GM19239 (cell line): Measurements from ENCODE around the genes SARDH and BRD3.

GRCh38 chr9:133585906-133586418, 23.2 kb downstream of the FAM163B start:
- RRBS: 2% methylated on average over 3 of the region's 21 CpGs

GRCh38 chr9:133703450-133704061, 34.6 kb downstream of the SARDH start:
- RRBS: no CpG with 5 or more reads among the region's 13 CpGs

DNA sequence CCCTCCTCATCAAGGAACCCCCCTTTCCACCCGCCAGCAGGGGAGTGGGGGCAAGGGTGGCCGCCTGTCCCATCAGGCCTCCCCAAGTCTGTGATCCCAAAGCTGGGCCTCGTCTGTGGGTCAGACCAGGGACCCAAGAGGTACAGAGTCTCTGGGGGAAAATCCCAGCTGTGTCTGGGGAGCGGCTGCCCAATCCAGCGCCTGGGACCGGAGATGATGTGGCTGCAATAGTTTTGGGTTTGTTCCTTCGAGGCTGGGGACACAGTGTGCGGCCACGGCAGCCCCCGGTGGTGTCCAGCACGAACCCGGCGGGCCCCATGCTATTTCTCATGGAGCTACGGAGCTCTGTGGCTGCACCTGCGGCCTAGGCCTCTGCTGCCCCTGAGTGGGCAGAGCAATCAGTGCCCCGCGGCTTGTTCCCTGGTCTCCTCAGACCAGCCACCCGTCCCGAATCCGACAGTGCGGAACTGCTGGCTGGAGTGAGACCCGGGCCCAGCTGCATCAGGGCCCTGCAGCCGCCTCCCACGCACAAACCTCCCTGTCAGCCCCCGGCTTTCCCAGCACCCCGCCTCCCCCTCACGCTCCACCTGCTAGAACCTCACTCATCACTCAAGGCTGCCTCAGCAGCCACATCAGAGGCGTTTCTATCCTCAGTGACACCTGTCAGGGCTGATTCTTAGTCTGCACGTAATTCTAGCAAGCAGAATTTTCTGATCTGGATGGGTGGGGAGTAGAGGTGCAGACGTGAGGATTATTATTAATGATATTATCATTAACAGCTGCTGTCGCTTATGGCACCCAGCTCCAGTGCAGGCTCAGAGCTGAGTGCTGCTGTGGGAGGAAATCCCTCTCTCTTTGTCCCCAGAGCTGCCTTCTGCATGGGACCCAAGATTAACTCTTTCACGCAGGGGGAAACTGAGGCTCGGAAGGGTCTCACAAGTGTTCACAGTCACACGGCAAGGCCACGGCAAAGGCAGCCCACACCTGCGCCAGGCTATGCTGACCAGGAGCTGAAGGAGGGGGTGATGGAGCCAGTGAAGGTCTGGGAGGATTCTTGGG, 28.9 kb downstream of the SARDH start:
- RRBS: 38% methylated on average over 8 of the region's 36 CpGs

- RRBS: no CpG with 5 or more reads among the region's 33 CpGs
Measured at GRCh38 chr9:133737979-133739108, at the start of gene SARDH. SARDH (minus strand) TSS chr9:133738352.

DNA sequence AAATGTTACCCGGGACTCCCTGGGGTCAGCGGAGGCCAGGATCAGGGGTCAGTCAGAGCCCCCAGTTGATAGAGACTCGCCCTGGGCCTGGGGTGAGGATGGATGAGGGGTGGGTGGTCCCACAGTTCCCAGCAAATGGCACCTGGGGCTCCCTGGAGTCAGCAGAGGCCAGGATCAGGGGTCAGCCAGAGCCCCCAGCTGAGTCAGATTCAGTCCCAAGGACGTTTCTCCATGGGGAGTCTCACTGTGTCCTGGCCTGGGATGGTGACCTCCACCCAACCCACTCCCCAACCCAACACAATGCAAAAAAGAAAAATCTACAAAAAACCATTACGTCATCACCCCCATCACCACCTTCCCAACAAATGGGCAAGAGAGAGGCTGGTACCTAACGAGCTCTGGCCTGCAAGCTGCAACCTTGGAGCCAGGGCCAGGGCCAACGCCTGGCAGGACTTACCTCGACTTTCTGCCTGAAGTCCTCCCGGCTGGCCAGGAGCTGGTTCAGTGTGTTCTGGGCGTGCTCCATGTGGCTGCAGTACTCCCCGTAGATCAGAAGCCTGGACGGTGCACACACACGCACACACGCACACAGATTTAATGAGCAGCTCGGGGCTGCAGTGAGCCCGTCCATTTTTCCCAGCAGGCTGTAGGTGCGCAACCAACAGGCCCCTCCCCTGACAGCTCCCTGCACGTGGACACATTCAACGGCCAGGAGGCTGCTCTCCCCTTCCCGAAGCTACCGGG, 59.3 kb upstream of the SARDH start:
- RRBS: no CpG with 5 or more reads among the region's 21 CpGs

GRCh38 chr9:133862369-133863236, 124.5 kb upstream of the SARDH start:
- RRBS: no CpG with 5 or more reads among the region's 40 CpGs

- RRBS: no CpG with 5 or more reads among the region's 19 CpGs
Measured at GRCh38 chr9:133884932-133885763, 107.0 kb downstream of the VAV2 start.

DNA sequence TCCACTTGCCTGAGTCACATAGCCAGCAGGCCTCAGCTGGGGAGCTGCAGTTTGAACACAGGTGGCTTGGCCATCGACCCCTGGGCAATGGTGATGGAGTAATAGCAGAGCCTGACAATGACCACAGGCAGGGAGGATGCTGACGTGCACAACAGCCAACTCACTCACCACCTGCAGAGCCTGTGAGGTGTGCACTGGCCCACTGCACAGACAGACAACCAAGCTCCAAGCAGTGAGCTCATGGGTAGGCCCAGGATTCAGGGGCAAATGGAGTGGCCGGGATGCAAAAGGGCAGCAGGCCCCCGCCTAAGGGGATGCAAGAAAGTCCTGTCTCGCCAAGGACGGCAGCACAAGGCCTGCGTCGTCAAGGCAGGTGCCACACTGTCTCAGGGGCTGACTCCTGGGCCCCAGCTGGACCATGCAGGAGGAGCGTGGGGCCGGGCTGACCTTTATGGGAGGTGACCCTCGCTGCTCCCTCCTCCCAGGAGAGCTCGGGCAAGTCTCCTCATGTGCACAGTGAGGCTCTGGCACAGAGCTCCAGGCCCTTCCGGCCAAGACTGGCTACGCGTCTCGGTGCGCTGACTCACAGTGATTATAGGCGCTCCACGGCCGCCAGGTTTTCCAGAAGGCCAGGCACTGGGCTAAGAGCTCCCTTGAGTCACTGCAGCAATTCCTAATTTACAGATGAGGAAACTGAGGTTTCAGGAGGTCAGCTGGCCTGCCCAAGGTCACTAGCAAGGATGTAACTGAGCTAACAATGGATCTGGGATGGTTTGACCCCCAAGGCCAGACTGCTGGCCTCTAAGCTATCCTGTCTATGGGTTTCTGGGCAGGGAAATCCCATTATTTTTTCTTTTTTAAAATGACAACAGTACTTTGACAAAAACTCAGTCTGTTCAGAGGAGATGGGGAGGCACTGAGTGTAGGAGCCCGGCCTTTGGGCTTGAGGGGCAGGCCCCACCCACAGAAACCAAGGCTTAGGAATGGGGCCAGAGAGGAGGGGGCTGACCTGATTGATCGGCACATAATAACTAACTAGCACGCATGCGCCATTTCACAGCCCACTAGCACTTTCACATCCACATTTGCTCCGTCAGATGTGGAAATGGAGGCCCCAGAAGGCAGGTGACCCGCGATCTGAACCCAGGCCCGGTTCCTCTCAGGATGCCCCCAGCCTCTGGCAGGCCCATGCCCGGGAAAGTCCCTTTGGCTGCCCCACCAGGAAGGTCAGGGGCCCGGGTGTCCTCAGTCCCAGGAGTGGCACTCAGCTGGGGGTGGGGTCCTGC, 47.3 kb downstream of the VAV2 start:
- RRBS: 0% methylated on average over 2 of the region's 30 CpGs

DNA sequence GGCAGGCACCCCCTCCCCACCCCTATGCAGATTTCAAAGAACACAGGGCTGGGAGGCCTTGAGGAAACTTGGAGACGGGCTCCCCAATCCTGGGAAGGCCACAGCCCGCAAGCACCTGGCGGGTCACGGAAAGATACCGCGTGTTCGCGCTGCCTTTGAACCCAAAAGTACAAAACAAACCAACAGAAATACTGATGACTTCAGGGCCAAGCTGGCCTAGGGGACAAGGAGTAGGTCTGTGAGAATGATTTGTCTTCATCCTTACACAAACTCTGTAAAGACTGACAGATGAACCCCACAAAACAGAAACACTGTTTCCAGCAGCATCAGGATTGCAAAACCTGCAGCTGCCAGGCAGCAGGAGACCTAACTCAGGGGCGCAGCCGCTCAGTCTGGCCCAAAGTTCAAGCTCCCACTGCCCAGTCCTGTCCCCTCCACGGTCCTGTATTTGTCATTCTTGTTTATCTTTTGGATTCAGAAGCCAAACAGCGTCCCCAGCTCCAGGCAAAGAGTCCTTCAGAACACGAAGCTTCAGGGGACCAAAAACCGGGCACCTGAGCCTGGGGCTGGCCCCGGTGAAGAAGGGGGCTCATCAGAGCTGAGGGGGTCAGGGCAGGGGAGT, 13.7 kb downstream of the VAV2 start:
- RRBS: no CpG with 5 or more reads among the region's 15 CpGs

- RRBS: 2% methylated on average over 34 of the region's 50 CpGs
Measured at GRCh38 chr9:133992704-133993060, 558 bp upstream of the VAV2 start.

GRCh38 chr9:134010743-134011280, 14.5 kb upstream of the BRD3OS start:
- RRBS: no CpG with 5 or more reads among the region's 16 CpGs

DNA sequence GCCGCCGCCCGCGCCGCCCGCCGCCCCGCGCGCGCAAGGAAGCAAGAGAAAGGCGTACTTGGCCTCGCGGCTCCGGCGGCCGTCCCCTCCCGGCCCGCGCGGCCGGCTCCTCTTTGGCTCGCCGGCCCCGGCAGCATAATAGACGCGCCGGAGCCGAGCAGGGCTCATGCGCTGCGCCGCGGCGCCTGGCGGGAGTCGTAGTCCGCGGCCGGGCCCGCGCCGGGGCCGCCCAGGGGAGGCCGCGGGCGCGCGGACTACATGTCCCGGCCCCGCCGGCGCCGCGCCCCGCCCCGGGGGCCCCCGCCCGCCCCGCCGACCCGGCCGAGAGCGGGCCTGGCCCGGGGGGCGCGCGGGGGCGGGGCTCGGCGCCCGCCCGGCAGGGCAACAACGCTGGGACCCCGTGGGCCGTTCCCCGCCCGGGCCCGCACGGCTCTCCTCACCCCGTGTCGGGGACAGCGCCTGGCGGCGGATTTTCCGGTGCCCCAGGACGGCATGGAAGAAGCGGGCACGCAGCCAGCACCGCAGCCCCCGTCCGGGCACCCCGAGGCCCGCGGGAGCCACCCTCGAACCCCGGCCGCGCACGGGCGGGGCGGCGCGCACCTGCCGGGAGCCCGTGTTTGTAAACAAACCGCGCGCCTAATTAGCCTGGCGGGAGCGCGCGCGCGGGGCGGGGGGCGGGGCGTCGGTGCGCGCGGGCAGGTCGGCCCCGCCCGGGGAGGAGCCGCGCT, at the start of gene BRD3:
BRD3 (minus strand) TSS at position 140 of the 728 bp plus-strand sequence.
- RRBS: 1% methylated on average over 71 of the region's 126 CpGs

GRCh38 chr9:134169108-134169487, 33.2 kb downstream of the WDR5 start:
- RRBS: 86% methylated on average over 2 of the region's 7 CpGs

- RRBS: no CpG with 5 or more reads among the region's 30 CpGs
Measured at GRCh38 chr9:134175908-134176644, 40.2 kb downstream of the WDR5 start.

GRCh38 chr9:134204881-134205668, 69.2 kb downstream of the WDR5 start:
- RRBS: no CpG with 5 or more reads among the region's 19 CpGs

- RRBS: no CpG with 5 or more reads among the region's 20 CpGs
Measured at GRCh38 chr9:134283952-134284815, 42.1 kb upstream of the RXRA start.

DNA sequence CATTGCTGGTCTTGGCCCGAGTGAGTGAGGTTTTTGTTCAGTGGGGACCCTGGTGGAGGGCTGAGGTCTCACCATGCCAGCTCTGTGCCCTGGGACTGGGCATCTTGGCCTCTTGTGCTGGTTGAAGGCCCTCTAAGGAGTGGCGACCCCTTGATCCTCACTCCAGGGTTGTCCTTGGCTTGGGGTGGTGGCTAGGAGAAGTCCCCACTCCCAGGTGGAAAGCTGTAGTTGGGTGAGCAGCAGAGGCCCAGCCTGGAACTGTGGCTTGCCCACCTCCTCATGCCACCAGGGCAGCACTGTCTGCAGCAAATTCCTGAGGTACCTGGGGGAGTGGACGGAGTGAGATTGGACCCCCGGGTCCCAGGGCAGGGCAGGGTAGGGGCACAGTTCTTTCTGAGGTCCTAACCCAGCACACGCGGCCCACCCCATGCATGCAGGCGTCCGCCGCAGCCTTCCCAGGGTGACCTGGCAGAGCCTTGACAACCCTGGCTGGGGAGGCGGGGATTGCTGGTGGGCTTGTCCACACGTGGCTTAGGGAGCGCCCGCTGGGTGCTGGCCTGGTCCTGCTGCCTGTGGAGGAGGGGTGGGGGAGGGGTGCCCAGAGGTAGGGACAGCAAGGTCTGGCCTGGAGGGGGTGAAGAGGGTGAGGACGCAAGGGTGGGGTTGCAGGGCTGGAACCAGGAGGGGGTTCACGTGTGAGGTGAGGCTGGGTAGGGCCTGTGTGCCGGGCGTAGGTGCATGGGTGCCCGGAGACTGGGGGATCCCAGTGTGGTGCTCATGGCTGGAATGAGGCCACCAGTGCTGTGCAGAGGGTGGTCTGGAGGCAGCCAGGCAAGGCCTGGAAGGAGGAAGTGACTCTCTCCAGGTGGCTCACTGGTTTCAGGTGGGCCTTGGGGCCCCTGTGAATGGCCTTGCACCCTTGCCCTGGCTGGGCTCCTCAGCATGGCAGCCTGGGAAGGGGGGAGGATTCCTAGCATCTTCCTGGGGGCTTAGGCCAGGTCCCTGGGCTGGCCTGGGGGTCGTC, 6.0 kb downstream of the RXRA start:
- RRBS: no CpG with 5 or more reads among the region's 19 CpGs

DNA sequence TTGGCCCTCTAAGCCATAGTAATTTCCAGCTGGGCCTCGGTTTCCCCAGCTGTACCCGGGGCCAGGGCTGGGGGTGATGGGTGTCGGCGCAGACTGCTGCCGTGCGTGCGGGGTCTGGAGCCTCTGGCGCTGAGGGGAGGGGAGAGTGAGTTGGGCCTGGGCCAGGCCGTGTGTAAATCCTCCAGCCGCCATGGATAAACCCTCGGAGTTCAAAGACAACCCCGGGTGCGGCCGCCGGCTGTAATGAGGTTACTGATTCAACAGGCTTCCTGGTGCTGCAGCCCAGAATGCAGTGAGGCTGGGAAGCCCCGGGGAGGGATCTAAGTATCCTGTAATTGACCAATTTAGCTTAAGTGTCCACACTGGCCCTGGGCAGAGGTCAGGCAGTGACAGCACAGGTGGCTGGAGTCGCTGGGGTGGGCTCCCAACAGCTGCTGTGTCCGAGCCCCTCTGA, 7.2 kb downstream of the RXRA start:
- RRBS: 69% methylated on average over 2 of the region's 18 CpGs

DNA sequence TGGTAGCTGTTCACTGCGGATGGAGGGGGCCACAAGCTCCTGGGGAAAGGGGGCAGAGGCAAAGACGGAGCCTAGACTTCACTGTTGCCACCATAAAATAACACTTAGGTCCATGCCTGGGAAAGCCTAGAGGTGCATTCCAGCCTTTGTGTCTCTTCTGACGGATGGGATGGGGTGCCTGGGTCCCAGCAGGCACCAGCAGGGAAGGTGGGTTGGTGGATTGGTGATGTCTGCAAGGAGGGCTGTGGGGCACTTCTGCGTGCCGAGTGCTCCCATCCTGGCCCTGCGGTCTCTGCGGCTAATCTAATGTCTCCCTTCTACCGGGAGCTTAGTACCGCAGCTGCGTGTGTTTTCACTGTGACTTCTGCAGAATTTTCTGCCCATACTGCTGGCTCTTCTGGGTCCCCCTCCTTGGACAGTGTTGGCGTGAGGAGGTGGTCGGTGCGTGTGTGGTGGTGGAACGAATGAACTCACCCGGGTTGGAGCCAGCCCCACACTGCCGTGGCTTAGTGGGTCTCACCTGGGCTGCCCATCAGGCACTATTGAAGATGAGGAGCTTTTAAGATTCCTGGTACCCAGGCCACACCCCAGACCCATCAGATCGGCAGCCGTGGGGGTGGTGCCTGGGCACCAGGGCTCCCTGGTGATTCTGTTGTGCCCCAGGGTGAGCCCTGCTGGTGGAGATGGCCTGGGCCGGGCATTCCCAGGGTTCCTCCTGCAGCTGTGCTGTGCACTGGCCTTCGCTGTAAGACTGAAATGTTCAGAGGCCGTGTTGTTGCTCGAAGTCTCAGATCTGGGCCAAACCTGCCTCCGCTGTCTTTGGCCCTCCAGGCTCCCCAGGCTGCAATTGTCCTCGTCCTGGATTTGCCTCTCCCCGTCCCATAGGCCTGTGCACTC, 28.0 kb downstream of the RXRA start:
- RRBS: no CpG with 5 or more reads among the region's 25 CpGs

- RRBS: no CpG with 5 or more reads among the region's 9 CpGs
Measured at GRCh38 chr9:134425321-134425630, 99.0 kb downstream of the RXRA start.